ENCODE measurements around a stretch of chr14.

DNA sequence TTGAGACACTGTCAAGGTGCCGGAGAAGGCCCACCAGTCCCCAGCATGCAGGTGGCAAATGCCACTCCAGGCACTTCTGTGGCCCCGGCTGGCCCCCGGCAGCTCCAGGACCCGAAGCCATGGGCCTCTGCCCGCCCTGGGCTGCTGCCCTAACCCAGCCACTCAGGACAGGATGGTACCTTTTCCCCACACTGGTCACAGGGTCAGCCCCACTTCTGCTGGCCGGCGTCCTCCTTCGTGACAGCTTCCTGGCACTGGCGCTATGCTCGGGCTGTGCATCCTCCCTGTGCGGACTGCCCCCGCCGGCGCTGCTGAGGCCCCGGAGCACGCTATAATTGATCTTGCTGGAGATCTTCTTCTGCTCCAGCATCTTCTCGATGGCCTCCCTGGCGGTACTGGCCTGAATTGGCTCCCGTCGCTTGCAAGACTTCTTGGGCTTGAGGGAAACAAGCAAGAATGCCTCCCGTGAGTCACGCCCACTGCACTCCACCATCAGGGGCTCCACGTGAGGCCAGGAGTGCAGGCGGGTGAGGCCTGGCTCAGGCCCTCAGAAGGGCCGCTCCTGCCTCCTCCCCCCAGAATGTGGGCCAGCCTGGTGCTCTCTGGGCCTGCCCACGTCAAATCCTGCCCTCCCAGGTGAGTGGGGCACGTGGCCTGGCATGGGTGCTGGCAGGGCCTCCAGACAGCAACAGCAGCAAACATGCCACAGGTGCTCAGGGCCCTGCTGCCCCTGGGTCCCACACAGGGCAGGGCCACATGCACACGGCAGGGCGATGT is 30.8 kb upstream of the BTBD6 start:
- PRO-cap, result no peak
CAGE:
- cytosol, long polyA minus RNA, result no peak
- cytosol, long polyA plus RNA, result no peak
- long polyA plus RNA, result no peak
- nucleus, long polyA minus RNA, result no peak
- nucleus, long polyA plus RNA, result no peak

GRCh38 chr14:105218850-105219460 is 29.4 kb upstream of the BTBD6 start:
- PRO-cap, result no peak
CAGE:
- cytosol, long polyA minus RNA, result no peak
- cytosol, long polyA plus RNA, result no peak
- long polyA plus RNA, result no peak
- nucleus, long polyA minus RNA, result no peak
- nucleus, long polyA plus RNA, result no peak

- PRO-cap, result no peak
CAGE:
- cytosol, long polyA minus RNA, result no peak
- cytosol, long polyA plus RNA, result no peak
- long polyA plus RNA, result no peak
- nucleus, long polyA minus RNA, result no peak
- nucleus, long polyA plus RNA, result no peak
These were observed 21.8 kb downstream of the PACS2 start for GRCh38 chr14:105336085-105337087.

- PRO-cap, result no peak
CAGE:
- cytosol, long polyA minus RNA, result no peak
- cytosol, long polyA plus RNA, result no peak
- long polyA plus RNA, result no peak
- nucleus, long polyA minus RNA, result no peak
- nucleus, long polyA plus RNA, result no peak
These were observed 956 bp downstream of the TEX22 start for GRCh38 chr14:105399134-105399854.

DNA sequence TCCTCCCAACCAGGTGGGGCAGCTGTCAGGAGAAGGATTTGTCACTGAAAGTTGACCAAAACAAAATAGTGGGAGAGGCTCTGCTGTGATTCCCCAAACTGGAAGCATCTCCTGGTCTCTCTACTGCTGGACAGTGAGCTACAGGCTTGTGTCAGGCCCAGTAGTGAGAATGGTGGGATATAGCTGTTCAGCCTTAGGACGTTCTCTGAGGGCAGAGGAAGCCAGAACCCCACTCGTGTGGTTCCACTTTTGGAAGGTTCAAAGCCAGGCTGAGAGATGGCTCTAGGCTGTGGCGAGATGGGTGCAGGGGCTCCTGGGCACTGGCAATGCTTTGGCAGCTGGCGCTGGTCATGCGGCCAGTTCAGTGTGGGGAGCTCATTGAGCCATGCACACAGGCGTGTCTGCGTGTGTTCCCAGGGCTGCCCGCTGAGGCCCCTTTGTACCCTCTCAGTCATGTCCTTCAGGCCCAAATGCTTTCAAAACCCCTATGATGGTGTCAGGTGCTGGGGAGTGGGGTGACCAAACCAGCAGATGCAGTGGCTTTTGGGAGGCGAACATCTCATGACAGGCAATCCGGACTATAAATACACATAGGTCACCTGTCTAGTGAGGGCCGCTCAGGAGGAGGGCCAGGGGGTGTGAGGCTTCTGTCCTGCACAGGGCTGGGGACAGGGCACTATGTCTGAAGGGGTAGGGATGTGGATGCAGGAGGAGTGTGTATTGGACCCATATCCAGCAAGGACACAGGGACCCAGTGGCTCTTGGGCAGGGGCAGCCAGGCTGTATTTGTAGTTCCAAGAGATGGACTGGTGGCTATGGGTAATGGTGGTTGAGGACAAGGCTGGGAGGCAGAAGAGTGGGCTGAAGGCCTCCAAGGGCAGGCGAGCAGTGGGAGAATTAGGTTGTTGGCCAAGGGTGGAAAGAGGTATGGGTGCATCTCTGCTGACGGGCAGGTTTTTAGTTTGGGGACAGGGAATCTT is 1.8 kb downstream of the TEX22 start:
- PRO-cap, result no peak
CAGE:
- cytosol, long polyA minus RNA, result no peak
- cytosol, long polyA plus RNA, result no peak
- long polyA plus RNA, result no peak
- nucleus, long polyA minus RNA, result no peak
- nucleus, long polyA plus RNA, result no peak

- PRO-cap, result no peak
CAGE:
- cytosol, long polyA minus RNA, result no peak
- cytosol, long polyA plus RNA, result no peak
- long polyA plus RNA, result no peak
- nucleus, long polyA minus RNA, result no peak
- nucleus, long polyA plus RNA, result no peak
These were observed 520 bp upstream of the MTA1 start for GRCh38 chr14:105418974-105419639.

GRCh38 chr14:105527759-105528841 is 1.7 kb downstream of the TMEM121 start:
- PRO-cap, result unidirectional peak, plus-strand start at chr14:105528236; bidirectional peak, plus-strand start at chr14:105528579, minus-strand start at chr14:105528504
CAGE:
- cytosol, long polyA minus RNA, result no peak
- cytosol, long polyA plus RNA, result start-site peak on the plus strand at chr14:105528554-105528666, 6 and 14 reads in 2 replicates
- long polyA plus RNA, result no peak
- nucleus, long polyA minus RNA, result no peak
- nucleus, long polyA plus RNA, result no peak

GRCh38 chr14:105581930-105582797 is 55.8 kb downstream of the TMEM121 start:
- PRO-cap, result no peak
CAGE:
- cytosol, long polyA minus RNA, result no peak
- cytosol, long polyA plus RNA, result no peak
- long polyA plus RNA, result no peak
- nucleus, long polyA minus RNA, result no peak
- nucleus, long polyA plus RNA, result no peak

- PRO-cap, result no peak
CAGE:
- cytosol, long polyA minus RNA, result no peak
- cytosol, long polyA plus RNA, result no peak
- long polyA plus RNA, result no peak
- nucleus, long polyA minus RNA, result no peak
- nucleus, long polyA plus RNA, result no peak
These were observed 174.4 kb downstream of the TMEM121 start for GRCh38 chr14:105700570-105701356.

DNA sequence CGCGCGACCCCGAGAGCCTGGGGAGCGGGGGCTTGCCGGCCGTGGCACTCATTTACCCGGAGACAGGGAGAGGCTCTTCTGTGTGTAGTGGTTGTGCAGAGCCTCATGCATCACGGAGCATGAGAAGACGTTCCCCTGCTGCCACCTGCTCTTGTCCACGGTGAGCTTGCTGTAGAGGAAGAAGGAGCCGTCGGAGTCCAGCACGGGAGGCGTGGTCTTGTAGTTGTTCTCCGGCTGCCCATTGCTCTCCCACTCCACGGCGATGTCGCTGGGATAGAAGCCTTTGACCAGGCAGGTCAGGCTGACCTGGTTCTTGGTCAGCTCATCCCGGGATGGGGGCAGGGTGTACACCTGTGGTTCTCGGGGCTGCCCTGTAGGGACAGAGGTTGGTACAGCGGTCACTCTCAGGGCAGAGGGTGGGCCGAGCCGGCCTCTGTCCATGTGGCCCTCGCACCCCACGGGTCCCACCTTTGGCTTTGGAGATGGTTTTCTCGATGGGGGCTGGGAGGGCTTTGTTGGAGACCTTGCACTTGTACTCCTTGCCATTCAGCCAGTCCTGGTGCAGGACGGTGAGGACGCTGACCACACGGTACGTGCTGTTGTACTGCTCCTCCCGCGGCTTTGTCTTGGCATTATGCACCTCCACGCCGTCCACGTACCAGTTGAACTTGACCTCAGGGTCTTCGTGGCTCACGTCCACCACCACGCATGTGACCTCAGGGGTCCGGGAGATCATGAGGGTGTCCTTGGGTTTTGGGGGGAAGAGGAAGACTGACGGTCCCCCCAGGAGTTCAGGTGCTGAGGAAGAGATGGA is 215.2 kb downstream of the TMEM121 start:
- PRO-cap, result no peak
CAGE:
- cytosol, long polyA minus RNA, result no peak
- cytosol, long polyA plus RNA, result no peak
- long polyA plus RNA, result no peak
- nucleus, long polyA minus RNA, result no peak
- nucleus, long polyA plus RNA, result no peak

GRCh38 chr14:105769051-105770123 is 243.0 kb downstream of the TMEM121 start:
- PRO-cap, result no peak
CAGE:
- cytosol, long polyA minus RNA, result no peak
- cytosol, long polyA plus RNA, result no peak
- long polyA plus RNA, result no peak
- nucleus, long polyA minus RNA, result no peak
- nucleus, long polyA plus RNA, result no peak

DNA sequence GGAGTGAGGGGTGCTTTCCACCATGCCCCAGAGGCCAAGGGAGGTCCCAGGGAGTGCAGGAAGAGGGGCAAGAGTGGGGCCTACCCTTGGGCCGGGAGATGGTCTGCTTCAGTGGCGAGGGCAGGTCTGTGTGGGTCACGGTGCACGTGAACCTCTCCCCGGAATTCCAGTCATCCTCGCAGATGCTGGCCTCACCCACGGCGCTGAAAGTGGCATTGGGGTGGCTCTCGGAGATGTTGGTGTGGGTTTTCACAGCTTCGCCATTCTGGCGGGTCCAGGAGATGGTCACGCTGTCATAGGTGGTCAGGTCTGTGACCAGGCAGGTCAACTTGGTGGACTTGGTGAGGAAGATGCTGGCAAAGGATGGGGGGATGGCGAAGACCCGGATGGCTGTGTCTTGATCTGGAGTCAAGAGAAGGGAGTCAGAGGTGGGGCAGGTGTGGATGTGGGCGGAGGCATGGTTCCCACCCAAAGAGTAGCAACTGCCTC is 328.5 kb downstream of the TMEM121 start:
- PRO-cap, result no peak
CAGE:
- cytosol, long polyA minus RNA, result no peak
- cytosol, long polyA plus RNA, result no peak
- long polyA plus RNA, result no peak
- nucleus, long polyA minus RNA, result no peak
- nucleus, long polyA plus RNA, result no peak

GRCh38 chr14:105859450-105860421 is 333.4 kb downstream of the TMEM121 start:
- PRO-cap, result no peak
CAGE:
- cytosol, long polyA minus RNA, result no peak
- cytosol, long polyA plus RNA, result no peak
- long polyA plus RNA, result no peak
- nucleus, long polyA minus RNA, result no peak
- nucleus, long polyA plus RNA, result no peak

GRCh38 chr14:105899150-105899759 is 372.9 kb downstream of the TMEM121 start:
- PRO-cap, result no peak
CAGE:
- cytosol, long polyA minus RNA, result no peak
- cytosol, long polyA plus RNA, result no peak
- long polyA plus RNA, result no peak
- nucleus, long polyA minus RNA, result no peak
- nucleus, long polyA plus RNA, result no peak

GRCh38 chr14:105986706-105987289 is 460.4 kb downstream of the TMEM121 start:
- PRO-cap, result no peak
CAGE:
- cytosol, long polyA minus RNA, result no peak
- cytosol, long polyA plus RNA, result no peak
- long polyA plus RNA, result no peak
- nucleus, long polyA minus RNA, result no peak
- nucleus, long polyA plus RNA, result no peak

GRCh38 chr14:106211361-106211804 is 685.0 kb downstream of the TMEM121 start:
- PRO-cap, result no peak
CAGE:
- cytosol, long polyA minus RNA, result no peak
- cytosol, long polyA plus RNA, result no peak
- long polyA plus RNA, result no peak
- nucleus, long polyA minus RNA, result no peak
- nucleus, long polyA plus RNA, result no peak

GRCh38 chr14:106349578-106350079 is 823.2 kb downstream of the TMEM121 start:
- PRO-cap, result no peak
CAGE:
- cytosol, long polyA minus RNA, result no peak
- cytosol, long polyA plus RNA, result no peak
- long polyA plus RNA, result no peak
- nucleus, long polyA minus RNA, result no peak
- nucleus, long polyA plus RNA, result no peak

- PRO-cap, result no peak
CAGE:
- cytosol, long polyA minus RNA, result no peak
- cytosol, long polyA plus RNA, result no peak
- long polyA plus RNA, result no peak
- nucleus, long polyA minus RNA, result no peak
- nucleus, long polyA plus RNA, result no peak
These were observed 980.7 kb downstream of the TMEM121 start for GRCh38 chr14:106506812-106507695.

- PRO-cap, result no peak
CAGE:
- cytosol, long polyA minus RNA, result no peak
- cytosol, long polyA plus RNA, result no peak
- long polyA plus RNA, result no peak
- nucleus, long polyA minus RNA, result no peak
- nucleus, long polyA plus RNA, result no peak
These were observed 1351.2 kb downstream of the TMEM121 start for GRCh38 chr14:106877560-106877992.